Monocyte (primary cell): ENCODE measurements around a stretch of chr4.

- PRO-cap, 2 experiments: no peak in any of the 2 experiments
Measured at GRCh38 chr4:11769312-11770015, 340.8 kb upstream of the HS3ST1 start.

- PRO-cap, 2 experiments: no peak in any of the 2 experiments
Measured at GRCh38 chr4:13543590-13543841, 792 bp downstream of the NKX3-2 start.

DNA sequence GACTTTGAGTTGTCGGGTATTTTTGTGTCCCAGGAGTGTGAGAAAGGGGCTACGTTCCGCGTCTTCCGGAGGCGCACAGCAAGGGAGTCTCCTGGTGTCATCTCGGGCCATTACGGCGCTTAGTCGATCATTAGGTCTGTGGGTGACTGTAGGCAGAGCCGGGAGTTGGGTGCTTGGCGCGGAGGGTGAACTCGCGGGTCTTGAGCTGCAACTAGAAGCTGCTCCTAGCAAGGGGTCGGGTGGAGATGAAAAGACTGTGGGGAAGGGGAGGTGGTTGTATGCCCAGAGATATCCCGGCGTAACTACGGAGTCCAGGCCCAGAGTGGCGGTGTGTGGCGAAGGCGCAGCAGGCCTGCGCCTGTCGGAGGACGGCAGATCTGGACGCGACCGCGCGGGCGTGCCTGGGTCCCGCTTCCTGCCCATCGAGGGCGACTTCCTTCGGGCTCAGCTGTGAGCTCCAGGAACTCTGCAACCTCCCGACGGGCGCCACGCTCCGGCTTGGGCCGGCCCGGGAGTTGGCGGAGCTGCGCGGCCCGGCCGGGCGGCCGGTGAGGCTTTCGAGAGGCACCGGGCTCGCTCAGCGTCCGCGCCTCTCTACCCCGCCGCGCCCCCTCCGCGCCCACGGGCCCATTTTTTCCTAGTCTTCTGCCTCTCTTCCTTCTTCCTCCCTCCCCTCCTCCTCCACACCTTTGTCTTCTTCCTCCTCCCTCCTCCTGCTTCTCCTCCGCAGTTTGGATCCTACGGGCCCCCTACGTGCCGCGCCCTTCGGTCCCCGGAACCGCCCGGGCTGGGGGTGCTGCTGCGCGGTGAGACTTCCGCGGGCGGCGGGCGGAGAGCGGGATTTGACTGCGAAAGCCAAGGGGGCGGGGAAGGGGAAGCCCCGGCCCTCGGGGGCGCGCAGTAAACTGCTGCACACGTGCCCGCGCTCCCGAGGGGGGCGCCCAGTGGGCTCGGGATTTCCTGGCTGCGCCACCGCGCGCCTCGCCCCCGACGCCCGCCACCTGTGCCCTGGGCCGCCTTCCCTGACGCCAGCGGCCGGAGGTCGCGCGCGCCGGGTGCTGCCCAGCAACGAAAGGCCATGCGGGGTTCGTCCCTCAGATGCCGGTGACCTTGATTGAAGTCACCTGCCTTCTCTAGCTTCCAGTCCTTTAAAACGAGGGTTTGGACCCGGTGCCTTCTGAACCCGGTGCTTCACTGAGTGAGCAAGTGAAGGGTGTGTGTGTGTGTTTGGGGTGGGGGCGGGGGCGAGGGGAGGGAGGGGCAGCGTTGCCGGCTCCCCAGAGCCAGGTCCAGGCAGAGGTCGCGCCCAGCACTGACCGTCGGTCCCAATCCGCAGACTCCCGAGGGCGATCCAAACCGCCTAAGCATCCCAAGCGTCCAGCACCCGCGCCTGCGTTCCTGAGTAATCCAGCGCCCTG, 3.1 kb upstream of the NKX3-2 start:
- PRO-cap, 2 experiments: no peak in any of the 2 experiments

DNA sequence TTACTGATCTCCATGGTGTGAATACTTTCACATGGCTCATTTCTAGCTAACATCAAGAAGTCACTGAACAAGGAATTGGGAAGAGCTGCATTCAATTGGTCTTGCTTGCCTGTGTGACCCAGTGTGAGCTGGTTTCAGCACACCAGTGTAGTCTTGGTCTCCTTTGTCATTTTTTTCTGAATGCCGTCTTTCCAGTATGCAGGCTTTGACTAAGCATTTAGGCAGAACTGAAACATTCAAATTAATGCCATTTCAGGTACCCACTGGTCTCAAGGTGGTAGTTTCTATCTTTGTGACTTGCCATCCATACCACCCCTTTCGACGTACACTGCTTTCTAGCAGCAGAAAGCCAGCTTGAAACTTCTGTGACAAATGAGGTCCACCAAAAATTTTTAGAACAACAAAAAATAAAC, 550.5 kb upstream of the BOD1L1 start:
- PRO-cap, 2 experiments: no peak in any of the 2 experiments

DNA sequence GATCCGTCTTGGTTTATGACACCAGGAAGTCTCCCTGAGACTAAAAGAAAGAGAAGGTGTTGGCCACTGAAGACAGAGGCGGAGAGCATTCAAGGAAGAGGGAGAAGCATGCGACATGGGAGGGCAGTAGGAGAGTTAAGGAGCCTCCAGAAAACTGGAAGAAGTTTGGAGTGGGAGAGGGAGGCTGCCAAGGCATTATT, 178.0 kb upstream of the CPEB2 start:
- PRO-cap, 2 experiments: no peak in any of the 2 experiments

GRCh38 chr4:15065937-15067071, 64.0 kb downstream of the CPEB2 start:
- PRO-cap, 2 experiments: no peak in any of the 2 experiments

DNA sequence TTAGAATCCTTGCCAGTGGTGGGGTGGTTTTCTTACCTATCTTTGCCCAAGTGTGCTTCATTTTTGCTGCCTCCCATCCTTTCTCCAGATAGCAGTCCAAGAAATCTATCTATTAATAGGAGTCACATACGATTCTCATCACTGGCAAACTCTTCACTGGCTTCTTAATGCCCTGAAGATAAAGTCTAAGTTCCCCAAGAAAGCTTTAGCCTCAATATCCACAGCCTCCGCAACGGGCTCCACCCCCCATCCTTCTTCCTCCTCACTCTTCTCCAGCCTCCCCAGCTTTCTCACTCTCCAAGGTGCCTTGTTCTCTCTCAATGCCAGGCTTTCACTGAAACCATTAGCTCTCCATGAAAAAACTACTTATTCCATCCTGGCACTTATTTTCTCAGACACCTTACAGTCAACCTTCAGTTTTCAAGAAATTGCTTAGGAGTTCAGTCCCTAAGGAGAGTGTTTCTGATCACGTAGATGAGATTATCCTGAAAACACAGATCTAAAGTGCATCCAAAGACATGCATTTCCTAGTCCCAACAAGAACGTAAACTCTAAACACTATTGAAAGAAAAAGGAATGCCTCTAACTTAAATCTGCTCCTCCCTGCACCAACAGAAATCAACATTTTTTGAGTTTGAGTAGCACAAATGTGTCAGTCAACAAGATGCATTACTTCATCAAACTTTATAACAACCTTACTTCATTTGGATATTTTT, 7.8 kb upstream of the C1QTNF7 start:
- PRO-cap, 2 experiments: no peak in any of the 2 experiments

DNA sequence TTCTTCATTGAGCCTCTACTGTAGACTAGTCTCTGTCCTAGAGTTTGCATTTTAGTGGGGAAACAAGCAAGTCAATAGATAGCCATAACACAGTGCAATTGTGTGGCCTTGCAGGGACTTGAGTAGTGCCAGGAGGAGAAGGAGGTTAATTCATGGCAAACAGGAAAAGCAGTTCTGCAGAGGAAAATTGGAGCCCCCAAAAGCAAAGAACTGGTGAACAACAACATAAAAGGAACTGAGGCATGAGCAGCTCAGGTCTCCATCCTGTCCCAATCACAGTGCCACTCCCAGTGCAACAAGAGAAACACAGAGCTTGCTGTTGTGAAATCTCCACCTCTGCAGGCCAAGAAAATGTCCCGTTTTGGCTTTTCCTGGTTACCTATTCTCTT, 644 bp downstream of the C1QTNF7 start:
- PRO-cap, 2 experiments: no peak in any of the 2 experiments

DNA sequence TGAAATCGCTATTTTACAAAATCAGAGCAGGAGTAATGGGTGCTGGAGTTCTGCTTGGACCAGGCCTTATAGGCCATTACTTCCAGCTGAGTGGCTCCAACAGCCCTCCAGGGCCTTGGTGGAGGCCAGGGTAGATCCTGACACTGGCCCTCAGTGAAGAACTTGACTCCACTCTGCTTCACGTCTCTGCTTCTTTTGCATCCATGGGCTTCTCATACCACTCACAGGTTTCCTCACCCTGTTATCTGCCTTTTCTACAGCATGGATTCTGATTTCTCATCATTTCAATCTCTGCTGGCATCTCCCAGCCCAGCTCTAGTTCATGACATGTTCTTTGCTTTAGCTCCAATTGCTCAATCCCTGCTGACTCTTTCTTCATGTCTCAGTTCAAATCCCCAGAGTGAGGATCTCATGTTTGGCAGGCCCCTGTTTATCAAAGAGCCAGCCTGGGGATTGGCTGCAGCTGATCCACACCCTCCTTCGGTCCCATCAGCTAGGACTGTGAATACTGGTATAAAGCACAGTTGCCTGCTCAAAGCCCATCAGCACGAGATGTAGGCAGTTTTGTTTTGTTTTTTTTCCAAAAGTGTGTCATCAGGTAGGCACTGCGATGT, 14.5 kb upstream of the CC2D2A start:
- PRO-cap, 2 experiments: no peak in any of the 2 experiments

DNA sequence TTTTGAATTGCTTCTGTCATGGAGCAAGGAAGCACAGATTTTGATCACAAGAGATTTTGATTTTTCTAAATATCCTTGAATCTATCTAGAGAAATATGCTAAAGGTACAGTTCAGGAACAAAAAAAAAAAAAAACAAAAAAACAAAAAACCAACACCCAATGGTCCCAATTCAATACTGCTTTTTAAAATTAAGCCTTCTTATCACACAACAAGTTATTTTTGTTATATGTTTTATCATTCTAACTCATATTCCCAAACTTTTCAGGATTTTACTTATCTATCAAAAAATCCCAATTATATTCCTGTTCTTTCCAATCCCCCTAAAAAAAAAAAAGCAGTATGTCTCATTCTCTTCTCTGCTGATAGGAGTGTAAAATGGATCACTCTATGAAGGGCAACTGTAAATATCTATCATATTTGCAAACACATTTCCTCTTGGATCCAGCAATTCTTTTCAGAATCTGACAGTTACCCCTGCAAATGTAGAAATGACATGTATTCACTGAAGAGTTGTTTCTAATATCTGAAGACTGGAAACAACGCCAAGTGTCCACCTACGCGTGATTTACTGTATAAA, 2.1 kb upstream of the FAM200B start:
- PRO-cap, 2 experiments: no peak in any of the 2 experiments

DNA sequence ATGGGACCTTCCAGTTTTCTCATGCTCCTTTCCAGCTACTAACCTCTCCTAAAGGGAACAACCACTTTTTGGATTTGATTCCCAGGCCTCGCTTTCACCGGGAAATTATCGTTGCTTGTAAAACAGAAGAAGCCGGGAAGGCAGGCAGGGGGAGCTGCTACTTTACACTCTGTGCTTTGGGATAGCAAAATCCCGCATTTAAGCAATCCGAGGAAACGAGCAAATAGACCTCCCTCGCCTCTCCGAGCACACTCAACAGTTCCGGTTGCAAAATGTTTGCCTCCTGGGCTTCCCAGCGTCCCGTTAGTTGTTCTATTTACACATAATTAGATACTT, 1.2 kb downstream of the CD38 start:
- PRO-cap, 2 experiments: peak in 1 of 2 experiments; most common plus-strand start position 258 of the sequence (in 1); most common minus-strand start position 200 of the sequence (in 1)

DNA sequence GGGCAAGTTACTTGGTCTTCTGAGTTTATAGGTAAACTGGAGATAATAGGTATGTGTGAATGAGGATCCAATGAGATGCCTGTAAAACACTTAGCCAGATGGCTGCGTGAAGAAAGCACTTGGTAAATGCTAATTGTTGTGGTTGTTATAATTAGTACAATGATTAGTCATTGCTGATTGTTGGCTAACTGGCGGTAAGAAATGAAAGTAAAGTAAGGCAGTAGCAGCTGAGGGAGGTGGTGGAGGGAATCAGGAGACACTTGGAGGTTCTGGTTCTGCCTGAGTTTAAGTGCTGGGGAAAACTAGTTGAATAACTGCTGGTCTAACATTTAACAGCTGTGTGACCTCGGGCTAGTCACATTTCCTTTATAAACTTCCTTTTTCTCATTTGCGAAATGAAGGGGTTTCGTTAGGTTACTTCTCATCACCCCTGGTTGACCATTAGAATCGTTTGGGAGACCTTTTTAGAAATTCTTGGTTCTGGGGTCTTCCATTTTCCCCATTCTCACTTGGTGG, 31.0 kb downstream of the CD38 start:
- PRO-cap, 2 experiments: peak in 1 of 2 experiments; most common plus-strand start position 226 of the sequence (in 1)

- PRO-cap, 2 experiments: no peak in any of the 2 experiments
Measured at GRCh38 chr4:15961822-15962548, 990 bp downstream of the FGFBP2 start.

DNA sequence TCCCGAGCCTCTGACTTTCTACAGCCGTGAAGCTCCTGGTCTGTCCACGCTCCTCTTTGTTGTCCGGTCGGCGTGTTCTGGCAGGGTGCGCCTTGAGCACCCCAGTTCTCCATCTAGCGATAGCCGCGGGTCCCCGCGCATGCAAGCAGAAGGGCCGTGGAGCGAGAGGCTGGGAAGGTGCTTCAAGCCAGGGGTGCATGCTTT, 1.1 kb downstream of the PROM1 start:
- PRO-cap, 2 experiments: no peak in any of the 2 experiments

DNA sequence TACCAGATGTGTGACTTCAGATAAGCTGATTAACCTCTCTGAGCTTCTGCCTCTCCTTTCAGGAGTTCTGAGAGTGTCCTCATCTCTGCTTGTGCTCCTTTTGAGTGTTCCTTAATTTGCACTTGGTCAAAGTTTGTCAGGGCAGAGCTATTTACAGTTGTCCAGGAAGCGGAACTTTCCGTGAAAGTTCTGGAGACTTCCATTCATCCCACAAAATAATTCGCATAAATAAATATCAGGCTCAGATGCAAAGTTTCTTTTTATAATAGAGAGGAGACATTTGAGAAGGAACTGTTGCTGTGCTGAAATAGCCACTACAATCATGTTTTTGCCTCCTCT, 30.1 kb upstream of the PROM1 start:
- PRO-cap, 2 experiments: no peak in any of the 2 experiments

- PRO-cap, 2 experiments: no peak in any of the 2 experiments
Measured at GRCh38 chr4:16161654-16162647, 64.3 kb downstream of the TAPT1 start.

DNA sequence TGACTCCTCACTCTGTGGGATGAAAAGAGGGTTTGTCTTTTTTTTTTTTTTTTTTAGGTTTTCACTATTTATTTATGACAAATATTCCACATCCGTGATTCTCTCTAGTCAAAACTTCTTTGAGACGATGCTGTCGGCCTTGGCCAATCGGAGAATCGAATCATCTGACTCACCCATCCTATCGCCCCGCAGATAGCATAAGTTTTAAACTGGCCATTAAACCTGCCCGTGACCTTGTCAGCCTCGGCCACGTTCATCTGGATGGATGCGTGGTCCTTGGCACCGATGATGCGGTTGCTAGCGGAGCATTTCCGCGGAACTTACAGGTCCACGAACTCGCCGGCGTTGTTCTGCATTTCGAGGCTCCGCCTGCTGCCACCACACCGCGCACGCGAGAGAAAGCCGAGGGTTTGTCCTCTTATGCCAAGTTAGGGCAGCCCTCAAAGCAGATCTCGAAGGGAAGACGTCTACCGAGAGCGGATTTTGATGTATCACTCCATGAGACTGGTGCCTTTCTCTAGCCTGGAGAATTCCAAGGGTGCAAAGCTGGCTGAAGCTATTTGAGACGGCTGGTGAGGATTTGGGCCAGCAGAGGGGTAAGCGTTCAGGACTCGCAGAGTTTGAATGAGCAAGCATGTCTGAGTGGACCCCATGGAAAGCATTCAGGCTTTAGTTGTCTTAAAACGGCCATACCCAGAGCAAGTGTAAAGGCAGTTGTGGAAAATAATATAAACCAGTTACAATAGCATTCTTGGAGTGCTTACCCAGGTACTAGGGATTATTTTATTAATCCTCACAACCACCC, 30.1 kb upstream of the TAPT1 start:
- PRO-cap, 2 experiments: no peak in any of the 2 experiments

DNA sequence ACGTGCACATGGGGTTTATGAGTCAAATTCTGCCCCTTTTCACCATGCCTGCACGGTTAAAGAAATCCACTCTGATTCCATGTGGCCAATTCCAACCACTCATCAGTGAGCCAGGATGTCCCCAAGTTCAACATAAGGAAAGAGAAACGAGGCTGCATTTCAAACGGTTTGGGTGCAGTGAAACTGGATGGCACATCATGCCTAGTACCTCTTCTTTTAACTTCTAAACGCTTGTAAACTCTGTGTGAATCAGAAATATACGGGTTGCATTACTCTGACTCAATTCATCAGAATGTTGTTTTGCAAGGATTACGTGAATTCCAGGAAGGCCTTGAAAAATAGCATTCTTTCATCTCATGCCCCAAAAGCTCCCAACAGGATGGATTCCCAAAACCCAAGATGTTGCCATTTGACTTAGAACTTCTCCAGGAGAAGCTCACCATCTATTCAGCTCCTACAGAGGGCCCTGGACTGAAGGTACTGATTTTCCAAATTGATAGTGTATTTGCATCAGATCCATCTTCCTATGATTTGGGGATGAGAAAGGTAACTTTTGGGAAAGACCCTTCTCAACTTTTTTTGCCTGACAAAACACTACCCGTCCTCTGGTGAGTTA, 270.4 kb downstream of the LDB2 start:
- PRO-cap, 2 experiments: no peak in any of the 2 experiments

DNA sequence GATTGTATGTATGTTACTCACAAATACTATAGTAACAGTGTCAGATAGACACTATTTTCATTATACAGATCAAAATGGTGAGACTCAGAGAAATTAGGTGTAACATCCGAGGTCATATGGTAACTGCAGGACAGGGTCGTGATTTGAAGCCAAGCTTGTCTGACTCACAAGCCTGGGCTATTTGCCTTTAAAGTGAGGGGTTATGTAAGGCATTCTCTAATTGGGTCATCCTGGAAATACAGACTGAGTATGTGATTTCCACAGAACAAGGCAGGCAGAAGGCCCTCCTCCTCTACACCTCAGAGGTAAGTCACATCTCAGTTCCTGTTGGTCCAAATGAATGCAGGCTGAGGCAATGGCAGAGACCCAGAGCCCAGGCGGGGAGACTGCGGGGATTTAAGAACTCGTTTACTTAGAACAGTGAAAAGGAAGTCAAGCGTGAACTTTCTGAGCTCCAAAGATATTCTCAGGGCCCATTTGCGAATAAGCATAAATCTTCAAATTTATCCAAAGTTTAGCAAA, 153.4 kb downstream of the LDB2 start:
- PRO-cap, 2 experiments: no peak in any of the 2 experiments

DNA sequence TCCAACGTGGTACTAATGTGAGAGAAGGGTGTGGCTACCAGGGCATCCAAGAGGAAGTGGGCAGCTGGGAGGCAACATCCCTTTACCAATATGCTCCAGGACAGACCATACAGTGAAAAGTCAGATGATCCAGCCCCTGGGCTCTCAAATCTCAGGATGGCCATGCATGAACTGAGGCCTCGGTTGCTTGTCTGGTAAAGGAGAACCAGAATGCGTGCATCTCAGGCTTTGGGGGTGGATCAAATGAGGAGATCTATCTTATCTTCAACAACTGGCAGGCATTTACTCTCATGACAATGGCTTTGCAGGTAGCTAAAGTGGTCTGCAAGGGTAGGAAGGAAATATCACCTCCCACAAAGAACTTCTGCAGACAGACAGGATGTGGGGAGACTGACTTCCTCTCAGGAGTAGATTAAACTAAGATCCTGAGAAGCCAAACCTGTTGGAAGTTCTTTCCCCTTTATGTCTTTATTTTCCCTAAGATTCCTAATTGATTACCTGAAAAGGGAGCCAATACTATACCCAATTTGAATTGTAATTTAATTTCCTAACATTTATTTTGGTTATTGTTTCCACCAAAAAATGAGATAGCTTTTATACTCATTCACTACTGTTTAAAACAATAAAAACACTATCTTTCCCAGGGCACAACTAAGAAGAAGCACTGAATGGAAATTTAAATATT, 7.8 kb downstream of the LDB2 start:
- PRO-cap, 2 experiments: no peak in any of the 2 experiments